ENCODE results near the gene CHCHD2.

- RRBS, result no CpG with 5 or more reads among the region's 2 CpGs
Measured at GRCh38 chr7:54811374-54811631, 52.3 kb upstream of the SEC61G start.

GRCh38 chr7:54811799-54812294 lies 52.8 kb upstream of the SEC61G start:
- RRBS, result no CpG with 5 or more reads among the region's 9 CpGs

- RRBS, result no CpG with 5 or more reads among the region's 5 CpGs
Measured at GRCh38 chr7:55030782-55031697, 12.2 kb downstream of the EGFR start.

DNA sequence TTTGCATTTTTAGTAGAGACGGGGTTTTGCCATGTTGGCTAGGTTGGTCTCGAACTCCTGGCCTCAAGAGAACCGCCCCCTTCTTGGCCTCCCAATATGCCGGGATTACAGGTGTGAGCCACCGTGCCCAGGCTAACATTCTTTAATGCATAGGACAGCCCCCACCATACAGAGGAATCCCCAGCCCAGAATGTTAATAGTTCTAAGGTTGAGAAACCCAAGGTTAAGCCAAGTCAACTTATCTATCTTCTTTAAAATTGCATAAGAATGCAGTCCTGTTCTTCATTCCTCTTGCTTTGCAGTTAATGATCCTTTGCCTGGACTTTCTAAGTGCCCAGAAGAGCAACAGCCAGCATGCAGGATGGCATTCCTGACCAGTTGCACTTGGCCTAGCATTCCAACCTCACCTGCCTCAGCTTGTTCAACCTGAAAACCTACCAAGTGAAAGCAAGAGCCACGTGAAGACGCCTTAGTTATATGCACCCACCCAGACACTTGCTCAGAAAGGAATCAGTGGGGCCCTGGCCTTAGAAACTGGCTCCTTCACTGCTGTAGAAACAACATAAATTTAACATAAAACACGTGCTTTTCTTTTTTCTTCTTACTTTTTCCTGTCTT lies 24.8 kb downstream of the EGFR start:
- RRBS, result no CpG with 5 or more reads among the region's 8 CpGs

GRCh38 chr7:55065449-55066325 lies 46.9 kb downstream of the EGFR start:
- RRBS, result no CpG with 5 or more reads among the region's 12 CpGs

DNA sequence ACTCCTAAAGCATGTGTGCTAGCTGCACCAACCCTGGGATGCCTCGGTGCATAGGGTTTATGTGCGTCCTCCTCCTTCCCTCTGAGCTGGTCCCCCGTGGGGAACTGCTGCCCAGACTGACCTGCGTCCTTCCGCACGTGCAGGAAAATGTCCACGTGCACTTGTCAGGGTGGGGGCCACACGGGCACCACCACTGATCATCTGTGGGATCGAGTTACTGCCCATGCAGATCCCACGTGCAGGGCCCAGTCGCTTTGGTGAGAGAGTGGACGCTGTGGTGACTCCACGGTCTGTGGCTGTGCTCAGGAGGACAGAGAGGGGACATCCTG lies 59.6 kb downstream of the EGFR start:
- RRBS, result no CpG with 5 or more reads among the region's 13 CpGs

- RRBS, result no CpG with 5 or more reads among the region's 9 CpGs
Measured at GRCh38 chr7:55109238-55110229, 90.7 kb downstream of the EGFR start.

- RRBS, result no CpG with 5 or more reads among the region's 11 CpGs
Measured at GRCh38 chr7:55110867-55111438, 92.1 kb downstream of the EGFR start.

DNA sequence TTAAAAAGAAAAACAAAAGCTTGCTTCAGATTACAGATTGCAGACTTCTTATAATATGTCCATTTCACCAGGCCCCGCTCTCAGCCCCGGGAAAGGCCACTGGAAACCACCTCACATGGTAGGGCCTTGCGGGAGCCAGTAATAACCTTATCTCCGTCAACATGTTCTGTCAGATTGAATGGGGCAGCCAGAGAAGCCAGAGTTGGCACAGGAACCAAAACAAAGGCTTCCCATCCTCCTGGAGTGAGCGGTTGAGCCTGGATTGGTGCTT lies 108.9 kb downstream of the EGFR start:
- RRBS, result no CpG with 5 or more reads among the region's 5 CpGs

- RRBS, result 80% methylated on average over 4 of the region's 8 CpGs
Measured at GRCh38 chr7:55152317-55152768, 133.5 kb downstream of the EGFR start.

GRCh38 chr7:55180907-55181773 lies 162.3 kb downstream of the EGFR start:
- RRBS, result no CpG with 5 or more reads among the region's 22 CpGs

- RRBS, result no CpG with 5 or more reads among the region's 24 CpGs
Measured at GRCh38 chr7:55537309-55538579, 34.6 kb downstream of the VOPP1 start.

DNA sequence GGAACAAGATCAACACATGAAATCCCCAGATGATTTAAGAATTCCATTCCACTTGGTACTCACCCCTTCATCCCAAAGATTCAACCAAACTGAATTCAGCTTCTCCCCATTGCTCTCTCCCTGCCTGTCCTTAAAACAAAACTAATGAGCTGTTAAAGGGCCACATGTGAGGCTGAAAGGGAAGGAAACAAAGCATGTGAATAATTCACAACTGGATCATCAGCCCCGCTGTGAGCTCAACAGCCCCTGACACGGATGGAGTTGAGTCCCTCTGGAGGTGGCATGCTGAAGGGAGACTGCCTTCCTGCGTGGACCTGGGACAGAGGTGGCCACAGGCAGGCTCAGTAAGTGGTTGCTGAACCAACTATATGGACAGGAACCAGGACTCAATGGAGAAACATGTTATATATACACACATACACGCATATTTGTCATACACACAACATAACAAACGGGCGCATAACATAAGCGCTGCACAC lies 32.8 kb downstream of the VOPP1 start:
- RRBS, result no CpG with 5 or more reads among the region's 7 CpGs

DNA sequence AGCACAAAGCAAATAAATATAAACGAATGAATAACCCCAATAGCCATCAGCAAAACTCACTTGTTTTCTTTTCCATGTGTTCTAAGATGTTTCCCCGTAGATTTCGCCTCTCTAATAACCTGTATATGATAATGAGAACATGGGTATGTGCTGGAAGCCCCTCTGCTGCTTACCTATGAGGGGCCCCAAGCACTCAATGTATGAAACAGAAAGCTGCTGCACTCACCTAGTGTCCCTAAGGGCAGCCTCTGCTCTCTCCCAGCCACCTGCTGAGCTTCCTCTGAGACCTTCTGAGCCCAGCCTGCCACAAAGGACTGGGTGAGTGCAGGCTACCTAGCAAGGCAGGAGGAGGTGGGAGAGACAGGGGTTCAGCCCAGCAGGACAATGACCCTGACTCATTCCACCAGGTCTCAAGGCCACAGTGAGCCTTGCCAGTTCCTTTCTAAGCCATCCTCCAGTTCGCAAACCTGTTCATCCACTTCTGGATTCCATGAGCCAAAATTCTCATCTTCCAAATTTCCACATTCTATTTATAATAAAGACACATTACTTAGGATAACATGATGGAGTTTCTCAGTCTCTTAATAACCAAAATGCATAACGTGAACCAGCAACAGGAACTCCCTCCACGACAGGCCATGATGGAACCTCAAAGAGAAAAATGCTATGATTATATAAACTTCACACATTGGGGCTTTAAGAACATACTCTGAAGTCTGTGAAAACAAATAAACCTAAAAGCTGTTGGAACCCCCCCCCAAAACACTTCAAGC lies 16.2 kb downstream of the VOPP1 start:
- RRBS, result no CpG with 5 or more reads among the region's 6 CpGs

- RRBS, result no CpG with 5 or more reads among the region's 1 CpG
Measured at GRCh38 chr7:55574114-55574728, 1.9 kb upstream of the VOPP1 start.

- RRBS, result no CpG with 5 or more reads among the region's 3 CpGs
Measured at GRCh38 chr7:56014884-56015282, 36.4 kb downstream of the PSPH start.

DNA sequence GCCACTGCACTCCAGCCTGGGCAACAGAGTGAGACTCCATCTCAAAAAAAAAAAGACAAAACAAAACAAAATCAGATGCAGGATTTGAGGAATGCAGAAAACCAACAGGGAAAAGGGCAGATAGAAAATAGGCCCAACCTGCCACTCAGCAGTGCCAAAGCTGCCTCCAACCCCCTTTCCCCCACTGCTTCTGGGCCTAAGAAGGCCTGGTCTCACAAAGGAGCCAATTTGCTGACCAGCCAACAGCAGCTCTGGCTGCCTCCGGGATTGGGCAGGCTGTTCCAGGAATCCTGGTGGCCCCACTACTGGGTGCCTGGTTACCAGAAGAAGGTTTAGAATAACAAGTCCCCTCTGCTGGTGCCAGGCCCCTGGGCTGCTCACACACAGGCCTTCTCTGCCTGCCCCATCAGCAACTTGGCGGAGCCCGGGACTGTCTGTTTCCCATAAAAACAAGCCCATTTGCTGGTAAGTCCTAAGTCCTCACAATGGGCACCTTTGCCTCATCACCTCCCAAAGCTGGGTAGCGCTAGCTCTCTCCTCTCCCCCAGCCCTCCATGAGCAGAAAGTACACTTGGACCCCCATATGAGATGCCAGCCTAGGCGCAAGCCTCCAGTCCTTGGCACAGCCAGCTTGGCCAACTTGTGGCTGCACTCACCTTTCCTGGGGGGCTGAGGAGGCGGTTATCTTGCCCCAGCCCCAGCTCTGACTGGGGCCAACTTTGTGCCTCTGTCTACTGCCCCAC lies 1.1 kb downstream of the PHKG1 start:
- RRBS, result no CpG with 5 or more reads among the region's 6 CpGs

- RRBS, result 3% methylated on average over 6 of the region's 60 CpGs
Measured at GRCh38 chr7:56105872-56106836, at the start of gene CHCHD2. TSS of gene CHCHD2 (minus strand) at chr7:56106476.

DNA sequence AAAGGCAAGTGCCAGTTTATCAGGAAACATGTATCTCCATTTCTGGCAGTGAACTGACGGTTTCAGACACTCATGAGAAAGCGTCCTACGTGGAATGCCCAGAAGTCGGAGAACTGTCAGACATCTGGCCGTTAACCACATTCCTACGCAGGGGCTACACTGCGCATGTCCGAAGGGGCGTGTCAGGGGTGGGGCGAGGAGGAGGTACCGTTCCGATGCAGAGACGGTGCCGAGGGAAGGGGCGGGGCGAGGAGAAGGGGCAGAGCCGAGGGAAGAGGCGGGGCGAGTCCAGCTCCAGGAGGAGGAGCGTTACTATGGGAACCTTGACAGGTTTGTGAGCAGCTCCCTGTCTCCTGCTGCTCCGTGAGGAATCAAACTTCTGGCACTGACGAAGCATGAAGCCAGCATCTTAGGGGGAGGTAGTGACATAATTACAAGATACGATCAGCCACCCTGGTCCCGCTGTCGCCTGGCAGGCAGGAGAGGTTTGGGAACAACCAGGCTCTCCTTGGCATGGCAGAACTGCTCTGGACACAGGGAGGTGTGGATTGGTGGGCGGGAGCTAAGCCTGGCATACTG lies 367.0 kb upstream of the NUPR2 start:
- RRBS, result no CpG with 5 or more reads among the region's 26 CpGs

DNA sequence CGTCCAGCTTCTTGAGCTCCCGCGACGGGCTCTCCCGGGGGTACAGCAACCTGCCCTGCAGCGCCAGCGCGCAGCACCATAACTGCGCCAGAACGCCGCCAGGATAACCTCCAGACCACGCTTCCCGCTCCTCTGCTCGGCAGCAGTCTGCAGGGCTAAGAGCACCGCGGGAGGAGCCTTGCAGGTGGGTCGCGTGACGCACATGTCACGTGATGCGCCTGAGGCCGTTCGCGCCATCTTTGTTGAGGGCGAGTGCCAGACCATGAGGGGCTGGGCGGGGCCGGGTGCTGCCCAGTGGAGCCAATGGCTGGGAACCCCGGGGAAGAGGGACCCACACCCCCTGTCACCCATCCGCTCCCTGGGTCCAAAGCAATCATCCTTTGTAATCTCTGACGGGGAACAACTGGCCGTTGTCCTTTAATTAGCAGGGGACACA lies 71.3 kb upstream of the ZNF479 start:
- RRBS, result no CpG with 5 or more reads among the region's 31 CpGs